Measurements from ENCODE around the genes NTN1, GSG1L2 and MYH3.

DNA sequence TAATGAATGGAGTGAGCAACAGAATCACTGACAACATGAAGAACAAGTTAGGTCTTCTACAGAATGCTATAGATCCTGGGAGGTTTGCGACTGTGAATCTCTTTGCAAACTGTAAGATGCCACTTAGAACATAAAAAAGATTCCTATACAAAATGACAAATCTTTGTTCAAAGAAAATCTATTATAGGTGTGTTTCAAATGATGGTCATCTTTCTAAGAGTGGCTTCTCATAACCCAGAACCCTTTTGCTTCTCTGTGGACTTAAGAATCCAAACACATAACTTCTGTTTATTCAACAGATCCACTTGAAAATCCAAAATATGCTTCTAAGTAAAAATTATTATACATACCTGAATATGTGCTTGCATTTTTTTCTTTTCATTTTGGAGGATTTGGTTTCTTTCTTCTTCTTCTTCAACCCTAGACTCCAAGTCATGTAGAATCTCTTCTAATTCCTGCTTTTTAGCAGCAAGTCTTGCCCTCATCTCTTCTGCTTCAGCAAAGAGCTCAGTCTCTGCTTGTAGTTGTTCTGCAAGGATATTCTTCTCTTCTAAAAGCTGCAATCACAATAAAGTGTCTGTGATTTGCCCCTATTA, 76.5 kb downstream of the NDEL1 start:
- RRBS, result no CpG with 5 or more reads among the region's 1 CpG

DNA sequence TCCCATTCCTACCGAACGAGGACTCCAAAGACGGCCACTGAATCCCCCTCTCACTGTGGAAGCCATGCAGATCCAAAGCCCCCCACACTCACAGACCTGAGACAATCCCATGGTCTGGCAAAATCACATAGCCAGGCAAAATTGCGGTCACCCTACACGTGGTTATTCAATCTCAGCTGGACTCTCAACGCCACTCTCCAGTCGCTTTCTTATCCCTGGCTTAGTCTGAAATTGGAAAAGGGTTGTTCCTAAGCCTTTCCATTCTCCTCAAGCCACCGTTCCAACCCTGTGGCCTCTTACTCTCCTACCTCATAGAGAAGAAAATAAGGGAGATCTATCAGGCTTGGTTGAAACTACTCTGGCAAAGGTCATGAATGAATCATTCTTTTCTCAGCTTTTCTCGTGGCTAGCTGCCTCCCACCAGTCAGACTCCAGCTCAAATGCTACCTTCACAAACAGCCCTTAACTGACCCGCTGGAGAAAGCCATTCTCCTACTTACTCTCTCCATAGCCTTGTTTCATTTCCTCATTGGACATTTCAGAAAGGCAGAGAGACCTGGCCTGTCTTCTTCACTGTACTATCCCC, 9.1 kb downstream of the MYH10 start:
- RRBS, result no CpG with 5 or more reads among the region's 10 CpGs

DNA sequence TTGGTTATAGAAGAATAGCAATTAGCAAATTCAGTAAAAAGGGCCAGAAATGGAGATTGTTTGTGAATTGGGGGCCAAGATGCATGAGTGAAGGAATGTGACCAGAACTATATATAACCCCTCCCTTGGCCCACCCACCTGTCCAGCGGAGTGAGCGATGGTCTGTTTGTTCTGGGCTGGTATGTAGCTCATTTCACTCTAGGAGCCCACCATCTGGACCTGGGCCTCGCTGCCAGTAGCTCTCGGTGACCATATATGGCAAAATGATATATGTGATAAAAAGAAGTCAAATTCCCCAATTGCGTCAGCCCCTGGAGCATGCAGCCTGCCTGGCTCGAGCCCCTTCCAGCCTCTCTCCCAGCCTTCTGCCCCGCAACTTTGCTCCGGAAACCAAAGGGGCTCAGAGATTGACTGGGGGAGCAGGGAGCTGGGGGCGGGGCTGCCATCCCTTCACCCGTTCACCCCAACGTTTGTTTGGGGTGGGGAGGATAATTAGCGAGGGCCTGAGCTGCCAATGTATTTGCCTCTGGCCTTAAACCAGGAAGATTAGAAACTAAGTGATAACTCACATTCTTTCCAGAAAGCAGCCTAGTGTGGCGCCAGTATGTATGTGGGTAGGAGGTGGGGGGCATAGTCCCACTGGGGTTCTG, 47.2 kb downstream of the CCDC42 start:
- RRBS, result no CpG with 5 or more reads among the region's 13 CpGs

DNA sequence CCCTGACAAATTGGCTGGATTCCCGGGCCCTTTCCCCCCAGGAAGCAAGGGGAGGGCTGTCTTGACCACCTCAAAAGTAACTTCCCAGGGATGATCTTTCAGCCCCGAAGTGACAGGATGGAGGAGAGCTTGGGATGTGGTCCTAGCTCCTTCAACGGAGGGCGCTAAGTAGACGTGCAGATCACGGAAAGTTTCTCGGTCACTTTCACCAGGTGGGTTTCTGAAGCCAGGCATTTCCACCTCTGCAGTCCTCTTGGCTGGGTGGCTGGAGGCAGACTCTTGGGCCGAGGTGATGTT, 777 bp downstream of the MFSD6L start:
- RRBS, result no CpG with 5 or more reads among the region's 8 CpGs

- RRBS, result no CpG with 5 or more reads among the region's 4 CpGs
Observed at GRCh38 chr17:8878232-8878716, 10.8 kb upstream of the PIK3R6 start.

DNA sequence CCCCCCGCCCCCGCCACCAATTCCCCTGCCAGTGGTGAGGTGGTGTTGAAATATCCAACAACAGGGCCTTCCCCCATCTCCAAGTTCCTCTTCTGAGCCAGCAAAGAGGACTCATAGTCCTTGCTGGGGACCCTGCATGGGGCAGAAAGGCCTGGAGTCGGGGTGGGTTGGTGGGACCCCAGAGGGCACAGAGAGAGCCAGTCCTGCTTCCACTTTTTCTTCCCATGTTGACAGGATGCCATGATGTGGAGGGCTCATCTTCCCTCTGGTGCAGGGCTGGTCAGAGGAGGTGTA, 49.0 kb upstream of the PIK3R6 start:
- RRBS, result no CpG with 5 or more reads among the region's 3 CpGs

DNA sequence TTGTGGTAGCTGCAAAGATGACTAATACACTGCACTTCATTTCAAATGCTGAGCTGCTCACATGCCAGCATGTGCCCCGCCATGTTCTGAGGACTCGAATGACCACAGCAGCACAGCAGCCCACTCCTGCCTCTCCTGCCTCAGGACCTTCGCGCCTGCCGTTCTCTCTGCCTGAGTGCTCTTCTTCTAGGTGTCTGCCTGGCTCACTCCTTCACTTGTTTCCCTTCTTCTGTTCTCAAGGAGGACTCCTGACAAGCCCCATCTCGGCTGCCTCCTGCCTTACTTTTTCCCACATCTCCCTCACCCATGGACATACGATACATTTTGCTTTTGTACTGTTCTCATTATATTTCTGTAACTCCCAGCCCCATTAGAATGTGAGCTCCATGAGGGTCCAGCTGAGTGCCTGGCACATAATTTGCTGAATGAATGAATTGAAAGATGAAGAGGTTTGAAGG, 18.9 kb downstream of the PIK3R5 start:
- RRBS, result no CpG with 5 or more reads among the region's 7 CpGs

GRCh38 chr17:8952016-8952736, 13.3 kb downstream of the PIK3R5 start:
- RRBS, result no CpG with 5 or more reads among the region's 4 CpGs

DNA sequence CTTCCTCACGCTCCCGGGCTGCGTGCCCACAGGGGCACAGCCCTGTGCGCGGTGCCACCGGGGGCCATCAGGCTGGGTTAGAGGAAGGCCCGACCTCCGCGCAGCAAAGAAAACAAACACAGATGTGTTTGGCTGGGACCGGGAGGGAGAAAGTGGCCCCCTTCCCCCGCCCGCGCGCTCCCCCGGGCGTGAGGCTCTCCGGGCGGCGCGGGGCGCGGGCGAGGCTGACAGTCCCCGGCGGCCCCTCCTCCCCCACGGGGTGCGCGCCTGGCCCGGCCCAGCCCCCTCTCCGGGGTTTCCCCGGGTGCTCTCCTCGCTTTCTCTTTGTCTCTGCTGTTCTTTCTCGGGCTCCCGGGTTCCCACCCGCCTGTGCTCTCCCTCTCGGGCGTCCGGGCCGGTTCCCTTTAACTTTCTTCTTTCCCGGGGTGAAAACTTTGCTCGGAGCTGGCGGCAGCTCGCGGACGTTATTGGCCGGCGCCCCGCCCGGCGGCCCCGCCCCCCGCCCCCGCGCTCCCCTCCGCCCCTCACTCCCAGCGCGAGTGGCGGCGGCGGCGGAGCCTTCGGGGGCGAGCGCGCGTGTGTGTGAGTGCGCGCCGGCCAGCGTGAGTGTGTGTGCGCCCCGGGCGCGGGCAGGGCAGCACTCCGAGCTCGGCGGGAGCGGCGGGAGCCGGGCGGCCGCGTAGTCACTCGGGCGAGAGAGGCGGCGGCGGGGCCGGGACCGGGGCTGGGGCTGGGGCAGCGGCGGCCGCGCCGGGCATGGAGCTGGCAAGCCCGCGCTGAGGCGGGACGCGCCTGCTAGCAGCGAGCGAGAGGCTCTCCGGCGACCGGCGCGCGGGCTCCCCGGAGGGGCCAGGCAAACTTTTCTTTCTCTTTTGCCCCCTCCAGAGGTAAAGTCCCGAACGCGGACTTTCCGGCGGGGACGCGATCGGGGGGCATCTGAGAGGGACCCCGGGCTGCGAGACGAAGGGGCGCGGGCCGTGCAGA, at the start of gene NTN1:
Gene NTN1, plus strand, starts transcription at position 527 of the 984 bp plus-strand sequence.
- RRBS, result under 1% methylated on average over 71 of the region's 123 CpGs

- RRBS, result 29% methylated on average over 16 of the region's 27 CpGs
Observed at GRCh38 chr17:9150220-9151132, 129.2 kb downstream of the NTN1 start.

DNA sequence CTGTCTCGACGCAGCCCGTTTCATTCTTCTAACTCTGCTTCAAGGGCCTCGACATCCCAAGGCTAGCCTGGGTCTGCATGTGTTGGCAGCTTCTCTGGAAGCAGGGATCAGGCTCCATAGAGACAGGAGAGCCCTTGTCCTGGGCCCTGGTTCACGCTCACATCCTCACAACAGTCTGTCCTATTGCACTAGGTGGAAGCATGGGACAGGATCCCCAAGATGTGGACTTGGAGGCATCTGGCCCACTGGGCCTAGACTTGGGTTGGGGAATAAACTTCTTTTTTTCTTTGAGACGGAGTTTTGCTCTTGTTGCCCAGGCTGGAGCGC, 226.7 kb downstream of the NTN1 start:
- RRBS, result no CpG with 5 or more reads among the region's 7 CpGs

DNA sequence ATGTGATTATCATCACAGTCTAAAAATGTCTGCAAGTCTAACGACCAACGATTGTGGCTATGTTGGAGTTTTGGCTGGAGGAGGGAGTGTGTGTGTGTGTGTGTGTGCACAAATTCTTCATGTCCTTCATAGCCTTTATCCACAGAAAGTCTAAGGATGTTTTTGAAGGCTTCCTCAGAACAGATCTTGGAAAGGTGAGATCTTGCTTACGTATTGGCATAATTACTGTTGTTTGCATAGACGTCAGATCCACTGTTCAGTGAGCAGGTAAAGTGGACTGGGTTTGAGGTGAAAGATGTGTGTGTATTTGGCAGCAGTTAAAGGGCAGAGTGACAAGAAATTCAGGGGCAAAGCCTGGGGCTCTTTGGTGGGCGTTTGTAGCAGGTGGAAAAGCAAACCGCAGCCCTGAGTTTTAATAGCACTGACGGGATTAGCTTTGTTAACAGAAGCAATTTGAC, 25.9 kb downstream of the USP43 start:
- RRBS, result no CpG with 5 or more reads among the region's 7 CpGs

DNA sequence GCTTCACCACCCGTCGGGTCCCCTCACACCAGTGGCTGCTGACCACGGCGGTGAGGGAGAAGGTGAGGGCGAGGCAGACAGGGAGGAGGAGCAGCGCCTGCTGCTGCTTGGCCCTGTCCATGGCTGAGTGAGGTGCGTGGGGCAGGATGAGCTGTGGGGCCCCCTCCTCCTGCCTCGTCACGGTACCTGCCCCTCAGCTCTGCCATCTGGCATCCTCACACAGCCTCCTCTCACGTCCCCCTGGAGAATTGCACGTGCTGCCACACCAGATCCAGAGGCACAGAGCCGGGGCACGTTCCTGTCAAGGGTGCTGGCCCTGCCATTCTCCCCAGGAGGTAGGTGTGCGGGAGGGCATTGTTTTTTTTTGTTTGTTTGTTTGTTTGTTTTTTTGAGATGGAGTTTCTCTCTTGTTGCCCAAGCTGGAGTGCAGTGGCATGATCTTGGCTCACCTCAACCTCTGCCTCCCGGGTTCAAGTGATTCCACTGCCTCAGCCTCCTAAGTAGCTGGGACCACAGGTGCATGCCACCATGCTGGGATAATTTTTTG, at the start of gene GSG1L2:
Gene GSG1L2, minus strand, starts transcription at position 129 of the 547 bp plus-strand sequence.
- RRBS, result no CpG with 5 or more reads among the region's 15 CpGs

DNA sequence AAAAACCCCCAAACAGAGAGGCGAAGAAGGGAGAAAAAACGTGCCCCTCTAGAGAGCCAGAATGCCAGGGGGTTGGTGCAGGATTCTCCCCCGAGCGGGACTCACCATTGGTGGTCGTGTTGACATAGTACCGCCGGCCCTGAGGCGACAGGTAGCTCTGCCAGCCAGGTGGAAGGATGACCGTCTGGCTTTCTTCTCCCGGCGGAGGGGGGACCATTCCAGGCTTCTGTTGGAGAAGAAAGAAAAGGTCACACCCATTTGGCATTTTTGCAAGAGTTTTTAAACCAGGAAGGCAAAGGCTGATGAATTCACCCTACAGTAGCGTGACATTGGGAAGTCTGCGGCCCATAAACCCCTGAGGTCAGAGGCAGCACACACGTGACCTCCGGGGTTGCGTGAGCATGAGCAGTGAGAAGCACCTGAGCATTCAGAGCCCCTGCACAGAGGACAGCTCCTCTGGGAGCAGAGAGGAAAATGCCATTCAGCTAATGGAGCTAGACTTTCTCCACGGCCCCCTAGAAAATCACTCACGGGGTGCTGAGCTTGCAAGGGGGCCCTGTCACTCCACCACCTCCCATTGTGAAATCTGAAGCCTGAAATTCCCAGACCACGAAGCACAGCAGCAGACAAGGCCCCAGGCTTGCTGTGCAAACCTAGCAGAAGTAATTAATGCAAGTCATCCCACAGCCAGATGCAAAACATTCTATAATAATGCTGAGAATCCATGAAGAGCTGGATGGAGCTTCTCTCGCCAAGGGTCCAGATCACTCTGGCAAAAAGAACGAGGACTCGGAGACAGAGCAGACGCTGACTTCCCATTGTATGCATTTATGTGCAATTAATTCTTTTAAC, 114.8 kb upstream of the RCVRN start:
- RRBS, result 13% methylated on average over 4 of the region's 23 CpGs

DNA sequence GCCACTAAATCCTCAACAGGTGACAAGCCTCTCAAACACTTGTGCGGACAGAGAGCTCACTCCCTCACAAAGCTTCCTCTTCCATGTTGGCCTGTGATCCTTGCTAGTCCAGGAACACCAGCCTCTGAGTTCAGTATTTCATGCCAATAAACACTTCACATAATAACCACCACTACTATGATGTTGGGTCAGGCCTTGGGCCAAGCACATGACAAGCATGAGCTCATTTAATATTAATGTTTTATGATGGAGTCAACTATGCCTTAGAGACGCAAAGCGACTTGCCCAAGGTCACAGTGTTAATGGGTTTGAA, 129.1 kb downstream of the GAS7 start:
- RRBS, result no CpG with 5 or more reads among the region's 3 CpGs

- RRBS, result no CpG with 5 or more reads among the region's 9 CpGs
Observed at GRCh38 chr17:10617988-10618688, 39.0 kb downstream of the MYH3 start.

DNA sequence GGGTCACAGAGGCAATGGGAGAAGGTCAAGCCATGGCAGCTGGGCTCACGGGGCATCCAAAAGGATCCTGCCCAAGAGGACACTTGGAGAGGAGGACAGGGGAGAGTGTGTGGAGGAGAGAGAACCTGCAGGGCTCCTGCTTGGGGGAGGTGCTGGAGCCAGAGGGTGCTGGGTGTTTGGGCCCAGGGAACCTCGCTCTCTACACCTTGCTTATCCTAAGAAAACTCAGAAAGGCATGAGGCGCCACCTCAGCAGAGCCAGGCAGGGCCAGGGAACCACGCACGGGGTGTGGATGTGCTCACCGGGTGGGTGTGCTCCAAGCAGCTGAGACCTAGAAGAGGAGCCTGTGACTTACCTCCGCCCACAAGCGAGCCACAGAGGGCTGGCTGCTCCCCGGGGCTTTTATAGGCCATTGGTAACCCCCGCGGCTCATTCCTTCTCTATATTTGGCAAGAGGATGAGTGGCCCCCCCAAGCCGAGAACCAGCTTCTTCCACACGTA, at the start of gene MYH3:
Gene MYH3, minus strand, starts transcription at position 376 of the 501 bp plus-strand sequence.
- RRBS, result 58% methylated on average over 3 of the region's 13 CpGs

- RRBS, result no CpG with 5 or more reads among the region's 9 CpGs
Observed at GRCh38 chr17:10756684-10757403, 27.0 kb upstream of the TMEM220 start.

GRCh38 chr17:10795417-10796091, 8.3 kb downstream of the TMEM238L start:
- RRBS, result no CpG with 5 or more reads among the region's 6 CpGs

GRCh38 chr17:10815159-10815725, 11.3 kb upstream of the TMEM238L start:
- RRBS, result no CpG with 5 or more reads among the region's 7 CpGs